ENCODE results near the genes WHRN and TRIM32.

DNA sequence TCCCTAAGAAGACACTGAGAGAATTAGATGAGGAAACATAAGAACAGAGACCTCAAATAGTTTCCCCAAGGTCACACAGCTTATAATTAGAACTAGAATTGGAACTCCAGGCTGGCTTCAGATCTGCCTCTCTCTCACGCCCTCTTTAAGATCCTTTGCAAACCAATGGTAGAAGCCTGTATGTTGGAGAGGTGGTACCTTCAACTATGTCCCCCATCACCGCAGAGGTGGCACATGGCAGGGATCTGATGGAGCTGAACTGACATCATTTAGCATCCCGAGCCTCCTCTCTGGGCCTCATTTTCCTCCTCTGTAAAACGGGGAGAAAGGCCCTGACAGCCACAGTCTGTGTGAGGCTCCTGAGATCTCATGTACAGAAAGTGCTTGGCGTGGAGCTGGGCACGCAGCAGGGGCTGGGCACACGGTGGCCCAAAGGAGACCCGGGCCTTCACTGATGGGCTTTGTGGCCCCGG lies 1.4 kb downstream of the ORM2 start:
- CAGE, long polyA plus RNA: no peak
- RRBS: no CpG with 5 or more reads among the region's 9 CpGs

DNA sequence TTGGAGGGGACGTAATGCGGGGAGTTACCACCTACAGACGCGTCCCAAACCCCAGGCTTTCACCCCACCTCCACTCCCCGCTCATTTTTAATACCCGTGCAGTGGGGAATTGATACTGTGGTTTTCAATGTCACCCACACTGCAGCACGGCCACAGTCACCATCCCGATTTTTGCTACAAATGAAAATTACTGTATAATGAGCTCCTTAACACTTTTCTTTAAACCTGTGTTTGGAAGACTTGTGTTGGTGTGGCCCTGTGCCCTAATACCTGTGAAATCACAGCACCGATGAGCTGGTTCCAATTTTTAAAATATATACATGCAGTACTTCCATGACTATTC lies 2.5 kb downstream of the ORM2 start:
- CAGE, long polyA plus RNA: no peak
- RRBS: no CpG with 5 or more reads among the region's 9 CpGs

DNA sequence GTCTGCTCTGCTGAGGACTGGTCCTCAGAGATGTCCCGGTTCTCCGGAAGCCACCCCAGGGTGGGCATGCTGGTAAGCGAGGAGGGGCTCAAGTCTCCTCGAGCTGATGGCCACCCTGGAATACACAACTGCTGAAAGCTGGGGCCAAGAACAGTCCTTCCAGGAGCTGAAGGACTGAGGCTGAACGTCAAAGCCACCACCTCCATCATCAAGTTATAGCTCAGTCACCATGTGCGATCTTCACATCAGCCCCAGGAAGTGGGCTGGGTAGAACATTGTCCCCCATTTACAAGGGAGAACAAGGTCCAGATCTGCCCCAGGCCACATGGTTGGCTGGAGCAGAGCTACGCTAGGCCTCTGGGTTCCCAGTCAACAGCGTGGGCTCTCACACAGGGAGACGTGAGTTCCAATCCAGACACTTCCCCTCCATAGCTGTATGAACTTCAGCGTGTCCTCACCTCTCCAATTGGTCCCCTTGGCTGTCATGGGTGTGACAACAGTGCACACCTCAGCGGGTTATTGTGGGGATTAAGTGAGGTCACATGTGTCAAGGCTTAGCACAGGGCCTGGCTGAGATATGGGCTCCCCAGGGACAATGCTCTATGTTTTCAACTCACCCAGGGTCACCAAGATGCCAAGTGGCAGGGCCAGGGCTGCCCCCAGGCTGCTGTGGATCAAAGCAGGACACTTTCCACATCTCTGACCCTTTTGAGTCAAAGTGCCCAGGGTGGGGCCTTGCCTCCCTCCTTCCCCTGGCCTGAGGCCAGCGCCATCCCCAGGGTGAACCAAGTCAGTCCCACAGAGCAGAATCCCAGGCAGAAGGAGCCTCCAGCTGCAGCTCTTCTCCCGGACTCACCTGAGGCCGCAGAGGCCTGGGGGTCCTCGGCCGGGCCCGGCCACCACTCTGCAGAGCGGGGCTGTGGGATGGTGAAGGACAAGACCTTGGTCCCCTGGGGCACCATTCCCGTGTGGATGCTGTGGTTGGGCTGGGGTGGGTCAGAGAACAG lies 19.9 kb downstream of the AKNA start:
- CAGE, long polyA plus RNA: no peak
- RRBS: 100% methylated on average over 2 of the region's 19 CpGs

- CAGE, long polyA plus RNA: no peak
- RRBS: no CpG with 5 or more reads among the region's 4 CpGs
Measured at GRCh38 chr9:114369460-114369879, 18.3 kb downstream of the AKNA start.

- CAGE, long polyA plus RNA: no peak
- RRBS: no CpG with 5 or more reads among the region's 10 CpGs
Measured at GRCh38 chr9:114372350-114372953, 15.3 kb downstream of the AKNA start.

DNA sequence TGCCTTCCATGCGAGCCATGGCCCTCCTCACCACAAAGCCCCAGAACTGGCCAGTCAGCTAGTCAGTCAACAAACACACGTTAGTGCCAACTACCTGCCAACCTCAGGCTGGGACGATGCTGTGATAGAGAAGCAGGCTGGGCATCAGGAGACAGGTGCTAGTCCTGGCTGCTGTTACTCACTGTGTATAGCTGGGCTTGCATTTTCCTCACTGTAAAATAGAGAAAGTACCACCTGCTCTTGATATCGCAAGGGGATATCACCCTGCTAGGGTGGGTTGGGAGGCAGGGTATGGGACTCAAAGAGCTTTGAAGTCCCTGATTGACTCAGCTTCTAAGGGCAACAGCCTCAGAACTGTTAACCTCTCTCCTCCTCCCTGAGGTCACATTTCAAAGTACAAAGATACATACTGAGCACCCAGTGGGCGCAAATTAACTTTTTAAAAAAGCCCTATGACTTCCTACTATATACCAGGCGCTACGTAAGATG lies 2.0 kb downstream of the AKNA start:
- CAGE, long polyA plus RNA: no peak
- RRBS: no CpG with 5 or more reads among the region's 7 CpGs

DNA sequence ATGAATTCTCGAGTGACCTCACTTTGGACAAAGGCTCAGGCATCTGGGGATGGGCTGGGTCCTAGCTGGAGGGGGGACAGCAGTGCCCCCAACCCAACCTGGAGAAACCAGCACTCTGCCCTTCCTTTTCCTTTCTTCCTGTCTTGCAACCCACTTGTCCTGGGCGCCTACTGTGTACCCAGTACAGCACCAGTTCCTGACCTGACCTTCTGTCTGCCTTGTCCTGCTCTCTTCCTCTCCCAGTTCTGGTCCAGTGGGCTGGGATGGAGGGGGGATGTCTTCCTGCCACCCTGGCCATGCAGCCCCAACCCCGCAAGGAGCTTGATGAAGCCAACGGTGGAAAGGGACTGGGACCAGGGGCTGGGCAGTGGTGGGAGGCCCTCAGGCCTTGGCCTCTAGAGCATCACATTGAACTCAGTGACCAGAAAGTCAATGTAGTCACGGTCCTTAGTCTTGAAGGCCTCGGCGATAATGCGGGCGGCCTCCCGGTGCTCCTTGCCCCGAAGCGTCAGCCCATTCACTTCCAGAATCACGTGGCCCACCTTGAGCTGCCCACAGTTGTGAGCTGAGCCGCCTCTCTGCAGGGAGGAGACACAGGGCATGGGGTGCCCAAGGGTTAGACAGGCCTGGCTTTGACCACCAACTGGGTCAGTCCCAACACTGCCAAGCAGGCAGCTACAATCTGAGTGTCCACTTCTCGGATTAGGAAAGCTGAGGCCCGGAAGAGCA lies 14.7 kb upstream of the AKNA start:
- CAGE, long polyA plus RNA: no peak
- RRBS: no CpG with 5 or more reads among the region's 16 CpGs

- CAGE, long polyA plus RNA: no peak
- RRBS: 1% methylated on average over 65 of the region's 89 CpGs
Measured at GRCh38 chr9:114504966-114505821, at the start of gene WHRN. Gene WHRN (minus strand): TSS chr9:114505473.

DNA sequence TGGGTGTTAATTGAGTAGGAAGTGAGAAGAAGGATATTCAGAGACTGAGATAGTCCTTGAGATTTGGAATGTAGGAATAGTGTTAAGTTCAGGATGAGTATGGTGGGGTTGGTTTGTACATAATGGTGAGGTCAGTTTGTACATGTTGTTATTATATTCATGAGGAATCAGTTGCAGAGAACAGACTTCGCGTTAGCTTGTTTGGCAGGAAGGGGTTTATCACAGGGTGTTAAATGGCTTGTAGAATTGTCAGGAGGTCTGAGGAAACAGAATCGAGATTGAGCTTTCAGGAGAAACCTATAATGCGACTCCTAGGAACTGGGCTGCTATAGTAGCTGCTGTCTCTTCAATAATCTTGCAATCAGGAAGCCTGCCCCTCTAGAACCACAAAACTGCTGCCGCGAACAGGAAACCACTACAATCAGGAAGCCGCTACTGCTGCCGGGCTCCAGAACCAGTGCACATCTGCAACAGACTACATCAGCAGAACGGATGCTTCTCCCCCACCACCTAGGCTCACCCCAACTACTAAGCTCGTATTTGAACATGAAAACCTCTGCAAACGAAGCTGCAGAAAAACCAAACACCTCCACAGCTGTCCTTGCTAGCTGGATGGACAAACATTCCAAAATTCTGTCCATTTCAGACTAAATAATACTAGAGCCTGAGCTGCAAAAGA lies 31.7 kb downstream of the TNFSF8 start:
- CAGE, long polyA plus RNA: no peak
- RRBS: no CpG with 5 or more reads among the region's 11 CpGs

- CAGE, long polyA plus RNA: no peak
- RRBS: no CpG with 5 or more reads among the region's 3 CpGs
Measured at GRCh38 chr9:115068727-115069330, 49.1 kb downstream of the TNC start.

- CAGE, long polyA plus RNA: no peak
- RRBS: no CpG with 5 or more reads among the region's 1 CpG
Measured at GRCh38 chr9:115115736-115116338, 2.1 kb downstream of the TNC start.

DNA sequence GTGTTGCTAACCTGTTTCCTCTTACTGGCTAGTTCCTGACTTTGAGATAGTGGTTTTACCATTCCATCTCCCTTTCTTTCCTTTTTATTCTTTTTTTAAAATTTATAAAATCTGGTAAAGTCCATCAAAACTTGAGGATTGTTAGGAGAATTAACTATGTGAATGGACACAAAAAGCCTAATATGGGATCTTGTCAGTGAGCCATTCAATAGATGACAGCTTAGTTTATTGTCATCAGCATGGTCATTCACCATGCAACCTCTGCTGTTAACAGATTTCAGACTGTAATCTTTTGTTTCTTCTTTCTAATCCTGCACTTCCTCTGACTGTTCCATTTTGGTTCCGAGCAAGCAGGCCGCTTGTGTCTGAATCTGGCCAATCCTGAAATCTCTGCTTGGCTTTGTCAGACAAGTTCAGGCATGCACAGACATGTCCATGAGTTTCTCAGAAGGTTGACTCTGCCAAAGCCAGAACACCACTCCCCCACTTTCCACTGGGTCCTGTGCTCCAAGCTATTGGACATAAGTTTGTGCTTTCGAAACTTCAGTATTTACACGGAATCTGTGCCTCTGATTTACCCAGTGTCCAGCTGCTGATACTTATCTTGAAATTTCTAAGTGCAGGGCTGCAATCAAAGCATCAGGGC lies 209.6 kb upstream of the PAPPA start:
- CAGE, long polyA plus RNA: no peak
- RRBS: no CpG with 5 or more reads among the region's 4 CpGs

- CAGE, long polyA plus RNA: no peak
- RRBS: no CpG with 5 or more reads among the region's 7 CpGs
Measured at GRCh38 chr9:115944532-115945281, 208.9 kb upstream of the PAPPA start.

- CAGE, long polyA plus RNA: no peak
- RRBS: no CpG with 5 or more reads among the region's 7 CpGs
Measured at GRCh38 chr9:116470957-116471949, 215.9 kb upstream of the TRIM32 start.

DNA sequence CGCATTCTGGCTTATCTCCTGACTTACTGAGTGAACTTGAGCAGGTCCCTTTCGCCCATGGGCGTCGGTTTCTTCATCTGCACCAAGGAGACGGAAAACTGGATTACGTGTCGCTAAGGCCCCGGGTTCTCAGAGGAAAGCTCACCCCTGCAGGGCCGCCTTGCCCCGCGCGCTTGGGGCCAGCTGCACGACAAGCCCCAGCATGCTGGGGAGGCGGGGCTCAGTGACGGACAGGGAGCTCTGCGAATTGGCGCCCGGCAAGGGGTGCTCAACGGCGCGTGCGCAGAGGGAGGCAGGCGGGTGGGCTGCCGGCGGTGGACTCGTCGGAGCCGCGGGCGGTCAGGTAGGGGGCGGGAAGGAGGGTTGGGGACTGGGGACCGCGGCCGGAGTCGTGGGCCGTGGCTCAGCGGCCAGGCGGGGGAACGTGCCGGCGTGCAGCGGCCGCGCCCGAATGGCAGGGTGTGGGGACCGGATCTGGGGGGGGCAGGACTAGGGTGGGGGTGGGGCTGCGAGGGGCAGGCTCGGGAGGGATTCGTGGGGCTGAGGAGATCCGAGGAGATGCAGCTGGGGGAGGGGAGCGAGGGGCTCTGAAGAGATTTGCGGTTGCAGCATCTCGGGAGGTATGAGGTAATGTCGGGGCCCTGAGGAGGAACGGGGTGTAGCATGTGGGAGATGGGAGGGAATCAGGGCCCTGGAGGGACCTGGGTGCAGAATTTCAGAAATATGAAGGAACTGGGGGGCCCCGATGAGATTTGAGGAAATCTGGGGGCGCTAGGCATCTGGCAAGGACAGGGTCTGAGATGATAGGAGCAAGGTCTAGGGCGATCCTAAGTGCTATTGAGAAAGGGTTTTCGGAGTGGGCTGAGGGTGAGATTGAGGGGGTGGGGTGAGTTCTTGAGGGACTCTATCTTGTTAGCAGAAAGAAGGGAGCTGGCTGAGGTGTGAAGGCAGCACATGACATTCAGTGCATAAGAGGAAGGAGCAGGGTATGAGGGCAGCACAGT lies at the start of gene TRIM32:
Gene TRIM32 (plus strand): TSS at position 267 of the 1,004 bp plus-strand sequence.
- CAGE, long polyA plus RNA: start-site peak on the plus strand centred at position 305 of the sequence, 43 bp wide, 283 and 190 reads in 2 replicates; start-site peak on the plus strand centred at position 533 of the sequence, 95 bp wide, 93 and 26 reads in 2 replicates
- RRBS: 1% methylated on average over 29 of the region's 59 CpGs

DNA sequence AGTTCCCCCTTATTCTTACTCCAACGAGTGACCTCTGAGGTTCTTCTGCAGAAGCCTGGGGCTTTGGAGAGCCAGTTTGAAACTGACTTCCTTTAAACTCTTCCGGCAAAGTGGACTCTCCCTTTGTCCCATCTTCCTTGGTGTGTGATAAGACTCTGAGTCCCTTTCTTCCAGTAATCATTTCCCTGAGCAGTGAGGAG lies 137.6 kb upstream of the ASTN2 start:
- CAGE, long polyA plus RNA: no peak
- RRBS: no CpG with 5 or more reads among the region's 2 CpGs

GRCh38 chr9:117644624-117644823 lies 59.7 kb upstream of the TLR4 start:
- CAGE, long polyA plus RNA: no peak
- RRBS: no CpG with 5 or more reads among the region's 4 CpGs

DNA sequence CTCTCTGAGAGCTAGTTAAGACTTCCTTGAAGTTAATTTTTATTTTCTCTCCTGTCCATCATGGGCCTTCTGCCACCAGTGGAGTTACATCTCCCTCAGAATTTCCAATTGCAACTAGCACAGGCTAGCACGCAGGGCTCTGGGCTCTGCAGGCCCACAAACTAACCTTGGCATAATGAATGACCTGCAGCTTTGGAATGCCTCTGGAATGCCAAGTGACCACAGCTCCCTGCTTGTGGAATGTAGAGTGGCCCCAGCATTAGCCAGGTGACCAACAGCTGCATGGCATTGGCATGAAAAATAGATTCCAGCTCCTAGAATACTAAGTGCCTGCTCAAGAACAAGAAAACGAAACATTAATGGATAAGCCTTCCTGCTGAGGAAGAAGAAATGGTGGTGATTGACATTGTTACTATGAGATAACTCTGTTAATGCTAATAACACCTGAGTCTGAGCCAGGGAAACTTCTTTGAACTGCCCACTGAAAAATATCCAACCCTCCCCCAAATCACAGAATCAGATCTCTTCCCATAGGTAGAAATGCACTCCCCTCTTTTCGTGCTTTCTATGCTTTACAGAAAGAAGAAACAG lies 726.0 kb downstream of the BRINP1 start:
- CAGE, long polyA plus RNA: no peak
- RRBS: no CpG with 5 or more reads among the region's 3 CpGs

DNA sequence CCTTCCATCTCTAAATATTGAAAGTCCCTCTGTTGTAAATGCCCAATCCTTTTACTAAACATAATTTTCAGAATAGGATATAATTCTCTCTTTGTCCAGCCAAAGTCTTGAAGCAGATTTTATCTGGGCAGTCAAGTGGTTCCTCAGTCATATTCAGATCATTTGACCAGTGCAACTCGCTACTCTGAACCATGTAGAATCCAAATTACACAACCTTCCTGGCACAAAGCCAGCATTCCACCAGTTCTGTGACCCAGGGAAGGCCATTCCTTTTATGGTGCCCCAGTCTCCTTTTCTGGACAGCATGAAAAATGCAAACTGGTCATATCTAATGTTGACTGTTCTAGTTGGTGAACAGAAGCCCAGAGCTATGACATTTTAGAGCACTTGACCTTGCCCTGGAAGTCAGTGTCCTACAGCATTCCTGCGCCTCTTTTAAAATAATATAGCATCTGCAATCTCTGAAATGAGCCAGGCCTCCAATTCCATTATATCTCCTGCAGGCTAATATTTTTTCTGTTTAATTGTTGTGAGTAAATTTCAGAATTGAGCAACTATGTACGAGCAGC lies 364.6 kb downstream of the BRINP1 start:
- CAGE, long polyA plus RNA: no peak
- RRBS: no CpG with 5 or more reads among the region's 3 CpGs

- CAGE, long polyA plus RNA: no peak
Measured at GRCh38 chr9:119044807-119045050, 324.5 kb downstream of the BRINP1 start.

All from BJ (cell line).